ENCODE measurements around a stretch of chr14.

DNA sequence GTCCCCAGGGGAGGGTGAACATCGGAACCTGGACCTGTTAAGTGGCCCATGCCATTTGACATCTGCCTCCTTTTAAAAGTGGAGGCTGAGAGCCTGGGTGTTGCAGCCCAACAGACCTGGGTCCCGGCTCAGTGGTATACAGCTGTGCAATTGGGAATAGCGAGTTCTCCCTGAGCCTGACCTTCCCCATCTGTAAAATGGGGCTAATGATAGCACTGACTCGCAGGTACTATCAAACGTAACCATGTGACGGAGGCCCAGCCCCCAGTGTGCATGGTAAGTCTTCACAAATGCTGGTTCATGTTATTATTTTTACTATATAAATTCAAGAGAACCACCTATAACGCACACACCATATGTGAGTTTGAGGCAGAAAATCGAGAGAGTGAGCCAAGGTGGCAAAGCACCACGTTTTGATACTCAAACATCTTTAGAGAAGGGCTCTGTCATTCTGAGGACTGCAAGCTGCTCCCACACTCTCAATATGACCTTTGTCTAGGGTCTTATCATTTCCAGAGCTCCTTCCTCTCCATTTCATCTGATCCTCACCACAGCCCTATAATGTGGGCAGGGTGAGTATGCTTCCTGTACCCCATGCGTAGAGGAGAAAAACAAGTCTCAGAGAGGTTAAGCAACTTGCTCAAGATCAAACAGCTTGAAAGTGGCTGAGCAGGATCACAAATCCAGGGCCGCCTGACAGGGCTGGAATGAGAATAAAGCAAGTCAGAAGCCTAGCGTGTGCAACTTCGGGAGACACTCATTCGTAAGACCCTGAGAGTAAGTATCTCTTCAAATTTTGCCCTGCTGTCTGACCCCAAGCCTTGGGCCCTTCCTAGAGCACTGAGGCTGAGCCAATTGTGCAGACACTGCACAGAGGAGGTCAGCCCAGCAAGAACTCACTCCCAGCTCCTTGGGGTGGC, 10.9 kb downstream of the ZFP36L1 start:
- PRO-cap, result no peak

DNA sequence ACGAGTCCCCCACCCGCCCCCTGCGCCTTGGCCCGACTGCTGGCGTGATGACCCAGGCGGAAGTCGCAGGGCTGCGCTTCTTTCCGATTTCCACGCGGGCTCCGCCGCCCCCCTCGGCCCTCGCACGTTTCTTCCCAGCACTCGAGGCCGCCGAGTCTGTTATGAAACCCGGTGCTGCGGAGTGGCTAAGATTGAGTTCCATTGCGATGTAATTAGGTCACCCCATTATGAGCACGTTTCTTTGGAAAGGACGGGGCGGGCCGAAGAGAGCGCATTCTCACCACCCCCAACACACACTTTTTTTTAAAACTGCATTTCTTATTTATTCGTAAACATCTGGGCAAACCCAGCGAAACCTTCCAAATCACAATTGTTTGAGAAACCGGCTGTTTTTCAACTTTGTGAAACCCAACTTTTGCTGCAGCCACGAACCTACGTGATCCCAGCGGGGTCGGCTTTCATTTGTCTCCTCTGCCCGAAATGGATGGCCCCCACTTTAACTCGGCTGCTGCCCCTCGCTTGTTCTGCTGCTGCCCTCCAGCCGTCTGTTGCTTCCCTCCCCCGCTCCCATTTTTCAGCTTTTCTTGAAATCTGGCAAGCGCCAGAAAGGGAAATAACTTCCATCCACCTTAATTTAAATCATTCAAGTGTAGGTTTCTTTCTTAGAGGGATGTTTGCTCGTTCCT, 1.7 kb upstream of the ZFP36L1 start:
- PRO-cap, result bidirectional peak, plus-strand start at position 244 of the sequence, minus-strand start at position 158 of the sequence

GRCh38 chr14:68795128-68795585, 2.3 kb upstream of the ZFP36L1 start:
- PRO-cap, result bidirectional peak, plus-strand start at chr14:68795211, minus-strand start at chr14:68795246

DNA sequence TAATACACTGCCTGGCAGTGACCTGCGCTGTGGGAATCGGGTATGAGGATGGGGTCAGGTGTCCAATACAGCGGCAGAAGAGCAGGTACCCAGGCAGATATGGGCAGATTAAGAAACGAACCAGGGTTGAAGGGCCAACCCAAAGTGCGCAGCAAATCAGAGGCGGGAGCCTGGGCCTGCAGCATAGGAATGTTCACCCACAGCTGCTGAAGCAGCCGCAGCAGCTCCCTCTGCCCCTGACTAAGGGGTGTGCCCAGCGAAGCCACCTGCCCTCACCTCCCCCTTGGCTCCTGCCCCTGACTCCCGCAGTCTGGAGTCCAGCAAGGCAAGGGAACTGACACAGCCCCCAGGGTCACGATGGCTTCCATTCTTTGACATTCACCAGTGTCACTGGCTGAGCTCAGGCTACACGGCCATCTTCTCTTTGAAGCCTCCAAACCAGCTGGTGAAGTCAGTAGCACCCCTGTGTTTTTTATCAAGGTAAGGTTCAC, 27.2 kb upstream of the ZFP36L1 start:
- PRO-cap, result no peak

GRCh38 chr14:68874252-68875362, 81.7 kb upstream of the ZFP36L1 start:
- PRO-cap, result no peak

GRCh38 chr14:68888065-68888735, 90.9 kb downstream of the ACTN1 start:
- PRO-cap, result no peak

GRCh38 chr14:68928263-68929176, 50.6 kb downstream of the ACTN1 start:
- PRO-cap, result no peak

- PRO-cap, result no peak
These were observed 49.2 kb downstream of the ACTN1 start for GRCh38 chr14:68929926-68930328.

GRCh38 chr14:68935619-68936755, 43.1 kb downstream of the ACTN1 start:
- PRO-cap, result no peak

GRCh38 chr14:68939838-68940455, 39.2 kb downstream of the ACTN1 start:
- PRO-cap, result no peak

GRCh38 chr14:68967655-68968472, 11.2 kb downstream of the ACTN1 start:
- PRO-cap, result no peak

DNA sequence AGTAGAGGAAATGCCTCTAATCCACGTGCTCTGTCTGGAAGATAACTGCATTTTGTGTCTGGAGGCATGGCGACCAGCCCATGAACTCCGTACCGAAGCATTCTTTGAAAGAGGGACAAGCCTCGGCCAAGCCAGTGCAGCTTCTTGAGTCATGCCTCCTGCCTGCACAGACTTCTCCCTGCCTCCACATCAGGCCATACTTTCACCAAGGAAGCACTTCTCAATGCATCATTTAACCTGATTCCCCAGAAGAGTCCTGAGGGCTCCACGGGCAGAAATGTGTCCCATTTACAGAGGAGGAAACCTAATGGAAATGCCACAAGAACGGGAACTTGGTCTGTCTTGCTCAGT, 3.4 kb downstream of the ACTN1 start:
- PRO-cap, result no peak

DNA sequence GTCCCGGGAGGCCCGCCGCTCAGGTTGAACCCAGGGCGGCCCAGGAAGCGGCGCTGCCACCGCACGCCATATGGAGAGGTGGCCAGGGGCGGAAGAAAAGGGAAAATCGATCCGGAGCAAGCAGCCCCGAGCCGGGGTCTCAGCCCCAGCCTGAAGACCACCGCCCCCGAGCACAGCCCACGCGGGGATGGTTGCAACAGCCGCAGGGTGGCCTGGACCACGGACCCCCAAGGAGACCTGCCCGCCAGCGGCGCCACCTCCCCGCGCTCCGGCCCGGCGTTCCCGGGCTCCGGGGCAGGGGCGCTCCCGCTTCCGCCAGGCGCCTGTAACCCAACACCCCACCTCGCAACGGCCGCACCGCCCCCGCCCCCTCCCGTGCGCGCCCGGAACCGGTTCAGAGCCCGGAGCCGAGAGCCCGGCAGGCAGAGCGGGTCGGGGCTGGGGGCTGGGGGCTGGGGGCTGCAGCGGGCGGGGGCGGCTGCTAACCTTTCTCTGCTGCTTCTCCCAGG, 582 bp downstream of the ACTN1 start:
- PRO-cap, result bidirectional peak, plus-strand start at position 397 of the sequence, minus-strand start at position 291 of the sequence

DNA sequence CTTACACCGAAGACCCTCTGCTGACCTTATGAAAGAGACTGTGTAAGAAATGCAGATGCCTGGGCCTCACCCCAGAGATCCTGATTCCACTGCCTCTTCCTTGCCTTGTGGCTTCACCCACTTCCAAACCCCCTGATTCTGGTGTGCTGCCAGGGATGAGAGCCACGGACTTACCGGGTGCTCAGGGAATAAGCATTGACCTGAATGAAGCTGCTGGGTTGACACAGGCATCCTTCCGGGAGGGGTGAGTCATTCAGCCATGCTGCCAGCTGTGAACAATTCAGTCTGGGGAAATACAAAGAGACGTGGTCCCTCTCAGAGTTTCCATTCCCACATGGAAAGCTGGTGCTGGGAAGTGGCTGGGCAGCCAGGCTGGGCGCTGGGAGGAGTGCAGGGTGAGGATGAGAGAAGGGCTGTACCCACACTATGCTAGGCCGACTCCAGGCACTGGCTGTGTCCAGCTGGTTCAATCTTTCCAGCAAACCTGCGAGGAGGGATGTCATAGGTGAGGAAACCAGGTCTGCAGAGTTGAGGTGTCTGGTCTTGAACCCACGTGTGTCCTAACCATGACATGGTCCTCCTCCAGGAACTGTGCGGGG, 26.6 kb upstream of the ACTN1 start:
- PRO-cap, result no peak

- PRO-cap, result unidirectional peak, minus-strand start at chr14:69038552
These were observed 59.3 kb upstream of the ACTN1 start for GRCh38 chr14:69038276-69038943.

- PRO-cap, result no peak
These were observed 73.2 kb upstream of the ACTN1 start for GRCh38 chr14:69052026-69053056.

DNA sequence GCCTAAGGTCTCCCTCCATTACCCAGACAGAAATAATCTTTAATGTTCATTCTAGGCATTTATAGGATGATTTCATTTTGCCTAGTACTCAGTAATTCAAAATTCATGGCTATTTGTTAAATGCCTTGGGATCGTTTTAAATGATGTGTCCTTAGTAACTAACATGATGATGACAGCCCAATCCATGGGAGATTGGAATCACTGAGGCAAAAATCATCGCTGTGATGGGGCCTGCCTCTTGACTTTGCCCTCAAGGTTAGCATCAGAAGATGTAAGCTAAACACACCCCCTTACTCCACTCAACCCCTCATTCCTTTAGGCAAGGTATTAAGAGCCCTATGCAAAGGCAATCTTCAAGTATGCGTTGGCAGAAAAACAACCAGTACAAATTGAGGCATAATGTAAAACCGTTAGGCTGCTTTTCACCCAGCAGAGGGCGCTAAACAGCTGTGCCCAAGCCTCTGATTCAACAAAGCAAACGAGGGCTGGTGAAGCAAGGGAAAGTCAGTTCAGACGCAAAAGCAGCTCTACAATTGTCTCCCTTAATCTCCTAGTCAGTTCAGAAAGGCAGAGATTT, 23.8 kb downstream of the DCAF5 start:
- PRO-cap, result no peak

DNA sequence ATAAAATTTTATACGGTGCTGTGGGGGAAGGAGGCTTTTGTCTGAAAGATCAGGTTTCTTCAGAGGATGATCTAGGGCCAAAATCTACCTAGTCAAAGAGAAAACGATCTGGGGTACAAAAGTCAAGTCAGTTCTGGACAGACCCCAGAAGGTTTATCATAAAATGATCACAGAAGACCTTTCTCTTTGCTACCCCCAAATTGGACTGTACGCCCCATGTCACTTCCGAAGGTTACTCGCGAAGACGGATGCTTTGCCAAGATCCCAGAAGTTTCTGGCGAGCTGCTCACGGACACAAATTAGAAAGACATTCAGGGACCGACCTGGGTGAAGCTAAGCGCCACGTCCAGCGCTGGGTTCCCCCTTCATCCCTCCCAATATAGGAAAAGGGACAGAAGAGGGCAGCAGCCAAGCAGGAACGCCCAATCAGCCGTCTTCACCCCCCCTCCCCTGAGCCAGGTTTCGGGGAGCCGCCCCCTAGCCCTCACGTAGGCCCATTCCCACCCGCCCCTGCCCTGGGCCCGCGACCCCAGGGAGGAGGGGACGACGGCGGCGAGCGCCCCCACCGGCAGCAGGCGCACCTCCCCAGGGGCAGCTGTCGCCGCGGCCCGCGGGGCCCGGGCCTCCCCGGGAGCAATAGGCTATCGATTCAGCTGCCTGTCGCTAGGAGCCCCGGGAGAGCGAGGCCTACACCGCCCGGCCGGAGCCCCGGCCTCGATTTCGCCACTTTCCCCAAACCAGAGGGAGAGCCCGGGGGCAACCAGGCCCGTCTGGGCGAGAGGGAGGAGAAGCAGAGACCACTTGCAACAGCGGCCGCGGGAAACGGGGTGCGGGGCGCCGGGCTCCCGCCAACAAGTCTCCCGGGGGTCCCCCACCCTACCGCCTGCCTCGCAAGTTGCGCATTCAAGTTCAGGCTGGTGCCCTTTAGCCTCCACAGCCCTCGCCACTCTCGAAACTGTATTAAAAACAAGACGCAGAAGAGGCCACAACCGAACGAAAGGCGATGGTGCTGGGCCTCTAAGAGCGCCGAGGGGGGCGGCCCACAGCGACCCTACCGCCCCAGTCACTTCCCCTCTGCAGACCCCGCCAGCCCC, 1.4 kb downstream of the DCAF5 start:
- PRO-cap, result unidirectional peak, plus-strand start at position 314 of the sequence; bidirectional peak, plus-strand start at position 666 of the sequence, minus-strand start at position 367 of the sequence; bidirectional peak, plus-strand start at position 986 of the sequence, minus-strand start at position 894 of the sequence

- PRO-cap, result no peak
These were observed 71.2 kb upstream of the SRSF5 start for GRCh38 chr14:69695615-69696309.

DNA sequence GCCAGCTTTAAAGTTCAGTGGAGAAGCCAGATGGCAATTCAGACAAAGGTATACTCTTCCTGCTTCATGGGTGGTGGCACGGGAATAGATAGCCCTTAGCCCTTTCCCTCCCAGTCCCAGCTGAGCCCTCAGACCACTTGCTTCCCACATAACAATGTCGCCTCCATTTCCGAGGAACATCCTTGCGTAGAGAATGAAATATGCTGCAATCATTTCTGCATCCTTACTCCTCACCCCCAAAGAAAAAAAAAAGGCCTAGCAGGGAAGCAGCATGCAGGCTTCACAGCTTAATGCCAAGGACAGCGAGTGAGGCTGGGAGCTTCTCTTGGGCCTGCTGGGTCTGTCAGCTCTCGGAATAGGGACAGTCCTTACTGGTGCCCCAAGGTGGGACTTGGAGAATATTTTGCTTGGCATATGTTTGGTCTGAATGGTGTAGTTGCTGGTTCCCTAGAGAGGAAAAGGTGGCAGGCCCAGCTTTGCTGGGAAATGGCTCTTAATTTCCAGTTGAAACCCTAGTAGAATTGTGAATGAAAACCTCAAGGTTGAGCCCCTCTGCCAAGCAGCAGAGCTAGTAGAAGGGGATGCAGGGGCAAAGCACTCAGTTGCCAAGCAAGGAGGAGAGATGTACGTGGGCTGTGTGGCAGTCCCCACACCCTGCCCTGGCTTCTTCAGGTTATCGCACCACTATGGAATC, 52.6 kb upstream of the SRSF5 start:
- PRO-cap, result no peak